Pericardium (tissue), 1 donor: ENCODE measurements around a stretch of chr5.

DNA sequence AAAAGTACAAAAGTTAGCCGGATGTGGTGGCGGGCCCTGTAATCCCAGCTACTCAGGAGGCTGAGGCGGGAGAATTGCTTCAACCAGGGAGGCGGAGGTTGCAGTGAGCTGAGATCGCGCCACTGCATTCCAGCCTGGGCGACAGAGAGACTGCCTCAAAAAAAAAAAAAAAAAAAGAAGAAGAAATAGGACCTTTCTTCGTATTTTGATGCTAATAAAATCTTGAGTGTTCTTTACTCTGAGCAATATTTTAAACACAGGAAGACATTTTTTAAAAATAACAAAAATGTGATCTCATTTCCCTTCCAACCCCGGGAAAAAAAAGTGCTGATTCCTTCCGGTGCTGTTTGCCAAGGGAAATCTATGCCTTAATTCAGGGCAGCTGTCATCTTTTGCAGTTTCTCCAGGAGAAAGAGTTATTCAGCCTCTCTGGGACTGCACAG lies 292.0 kb upstream of the IRX1 start:
- RRBS = no CpG with 5 or more reads among the region's 10 CpGs

GRCh38 chr5:3311467-3311826 lies 284.2 kb upstream of the IRX1 start:
- RRBS = no CpG with 5 or more reads among the region's 7 CpGs

GRCh38 chr5:3594484-3595506 lies 837 bp upstream of the IRX1 start:
- RRBS = 3% methylated on average over 49 of the region's 104 CpGs

DNA sequence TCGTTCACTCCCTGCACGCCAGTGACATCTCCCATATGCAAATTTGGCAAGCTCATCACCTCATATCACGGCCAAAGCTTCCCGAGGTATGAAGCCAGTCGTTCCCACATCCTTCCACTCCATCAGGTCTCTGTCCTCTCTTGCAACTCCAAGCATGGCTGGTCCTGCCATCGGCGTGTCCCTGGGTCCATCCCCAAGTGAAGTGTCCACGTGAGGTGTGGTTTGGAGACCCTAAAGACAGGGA lies 238.6 kb upstream of the ADAMTS16 start:
- RRBS = no CpG with 5 or more reads among the region's 8 CpGs

DNA sequence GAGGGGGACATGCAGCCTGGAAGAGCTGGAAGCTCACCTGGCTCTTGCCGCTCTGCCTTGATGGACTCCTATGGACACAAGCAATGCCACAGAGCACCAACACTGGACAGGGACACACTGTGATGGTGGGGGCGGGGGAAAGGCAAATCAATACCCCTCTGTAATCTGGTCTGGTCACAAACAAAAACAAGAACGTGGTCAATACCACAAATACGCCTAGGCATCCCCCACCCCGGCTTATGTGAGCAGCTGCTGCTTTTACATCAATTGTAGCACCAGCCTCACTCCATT lies 29.6 kb upstream of the ICE1 start:
- RRBS = no CpG with 5 or more reads among the region's 5 CpGs

- RRBS = no CpG with 5 or more reads among the region's 1 CpG
Observed at GRCh38 chr5:5440901-5441240, 18.4 kb downstream of the ICE1 start.

- RRBS = no CpG with 5 or more reads among the region's 8 CpGs
Observed at GRCh38 chr5:5463071-5463686, 40.7 kb downstream of the ICE1 start.

DNA sequence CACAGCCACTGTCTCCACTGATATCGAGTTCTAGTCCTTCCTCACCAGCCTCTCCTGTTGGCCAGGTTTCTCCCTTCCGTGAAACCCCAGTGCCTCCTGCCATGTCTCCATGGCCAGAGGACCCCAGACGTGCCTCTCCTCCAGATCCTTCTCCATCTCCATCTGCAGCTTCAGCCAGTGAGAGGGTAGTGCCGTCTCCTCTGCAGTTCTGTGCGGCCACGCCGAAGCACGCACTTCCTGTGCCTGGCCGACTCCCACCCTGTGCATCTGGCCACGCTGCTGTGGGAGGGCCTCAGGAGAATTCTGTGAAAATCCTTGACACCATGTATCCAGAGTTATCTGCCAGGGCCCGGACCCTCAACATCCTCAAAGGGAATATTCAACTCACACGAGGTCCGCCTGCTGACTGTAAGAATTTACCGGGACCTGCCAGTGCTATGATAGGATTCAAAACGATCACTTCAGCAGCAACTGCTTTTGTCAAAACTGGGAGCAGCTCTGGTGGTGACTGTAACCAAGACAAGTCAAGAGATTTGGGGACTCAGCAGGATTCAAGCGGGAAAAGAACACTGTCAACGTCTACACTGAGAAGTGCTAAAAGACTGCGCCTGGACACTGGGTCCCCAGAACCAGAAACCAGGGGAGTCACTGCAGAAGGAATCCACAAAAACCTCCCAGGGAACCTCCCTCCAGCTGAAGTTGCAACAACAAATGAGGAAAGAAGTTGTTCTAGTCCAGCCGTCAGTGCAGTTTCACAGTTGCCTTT lies 42.0 kb downstream of the ICE1 start:
- RRBS = 89% methylated on average over 4 of the region's 19 CpGs

DNA sequence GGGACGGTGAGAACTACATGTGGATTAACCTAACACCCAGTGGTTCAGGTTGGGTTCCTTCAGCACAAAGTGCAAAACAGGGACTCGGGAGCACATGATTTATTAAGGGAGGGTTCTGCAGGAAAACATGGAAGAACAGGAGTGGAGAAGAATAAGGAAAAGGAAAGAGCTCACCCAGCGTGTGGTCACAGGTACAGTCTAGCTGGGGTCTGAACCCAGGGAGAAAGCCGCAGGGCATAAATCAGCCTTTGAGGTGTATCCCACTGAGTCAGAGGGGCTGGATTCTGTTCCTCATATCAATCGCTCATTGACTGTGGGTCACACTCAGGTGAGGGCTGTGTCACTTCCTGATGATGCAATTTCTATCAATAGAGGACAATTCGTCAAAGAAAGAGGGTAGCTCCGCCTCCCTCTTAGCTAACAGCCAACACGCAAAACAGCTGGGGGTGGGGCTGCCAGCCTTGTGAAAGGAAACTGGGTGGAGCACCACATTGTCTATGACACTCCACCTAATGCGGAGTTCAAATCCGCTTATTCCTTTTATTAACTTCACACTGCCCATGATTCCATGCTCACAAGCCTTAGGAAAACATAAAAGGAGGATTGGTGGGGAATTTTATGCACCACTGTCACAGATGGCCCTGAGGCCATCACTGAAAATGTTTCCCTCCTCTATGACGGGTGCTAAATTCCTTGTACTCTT lies 176.1 kb downstream of the ICE1 start:
- RRBS = no CpG with 5 or more reads among the region's 11 CpGs

DNA sequence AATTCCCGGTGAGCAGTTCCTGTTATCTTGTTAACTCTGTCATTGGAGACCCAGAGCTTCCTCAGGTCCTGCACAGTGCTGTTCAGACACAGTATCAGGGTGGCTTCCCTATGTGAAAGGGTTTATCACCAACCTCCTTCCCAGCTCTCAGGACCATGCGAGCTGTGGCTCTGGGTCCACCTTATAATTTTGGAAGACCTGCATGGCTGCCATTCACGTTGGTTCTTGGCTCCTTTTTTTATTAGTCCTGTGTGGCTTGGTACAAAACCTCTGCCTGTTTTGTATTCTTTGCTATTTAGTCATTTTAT lies 211.8 kb downstream of the ICE1 start:
- RRBS = no CpG with 5 or more reads among the region's 3 CpGs

DNA sequence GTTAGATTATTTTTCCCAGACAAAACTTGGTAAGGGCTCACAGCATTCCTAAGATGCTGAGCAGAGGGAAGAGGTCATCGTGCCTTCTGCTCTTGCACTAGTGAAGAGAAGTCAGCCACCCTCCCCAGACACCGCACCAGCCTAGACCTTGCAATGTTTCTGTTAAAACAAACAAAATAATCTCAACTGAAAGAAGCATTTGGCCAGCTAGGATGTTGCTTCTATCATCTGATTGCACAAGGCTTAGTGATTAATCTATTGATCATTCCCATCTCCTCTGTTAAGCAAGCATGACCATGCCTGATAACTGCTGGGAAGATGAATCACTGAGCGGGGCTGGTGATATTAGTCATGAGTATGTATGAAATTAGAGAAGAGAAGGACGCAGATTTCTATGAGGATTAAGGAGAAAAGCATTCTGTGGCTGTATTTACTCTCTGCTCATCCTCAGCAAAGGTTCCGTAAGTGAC lies 219.4 kb downstream of the MED10 start:
- RRBS = no CpG with 5 or more reads among the region's 5 CpGs

GRCh38 chr5:6449042-6449679 lies 502 bp downstream of the UBE2QL1 start:
- RRBS = 5% methylated on average over 8 of the region's 51 CpGs

DNA sequence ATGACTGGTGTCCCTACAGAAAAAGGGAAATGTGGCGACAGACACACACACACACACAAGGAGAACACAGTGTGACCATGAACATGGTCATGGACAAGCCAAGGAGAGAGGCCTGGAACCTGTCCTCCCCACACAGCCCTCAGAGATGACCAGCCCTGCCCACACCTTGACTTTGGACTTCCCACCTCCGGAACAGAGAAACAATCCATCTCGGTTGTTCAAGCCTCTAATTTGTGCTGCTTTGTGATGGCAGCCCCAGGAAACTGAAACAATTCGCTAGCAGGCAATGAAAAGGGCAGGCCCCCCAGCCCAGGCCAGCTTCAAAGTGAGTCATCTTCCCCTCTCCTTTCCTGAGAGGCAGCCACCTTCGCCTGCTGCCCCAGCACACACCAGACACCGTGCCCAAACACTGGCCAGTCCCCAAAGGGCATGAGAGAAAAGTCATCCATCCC lies 47.7 kb downstream of the NSUN2 start:
- RRBS = no CpG with 5 or more reads among the region's 6 CpGs

DNA sequence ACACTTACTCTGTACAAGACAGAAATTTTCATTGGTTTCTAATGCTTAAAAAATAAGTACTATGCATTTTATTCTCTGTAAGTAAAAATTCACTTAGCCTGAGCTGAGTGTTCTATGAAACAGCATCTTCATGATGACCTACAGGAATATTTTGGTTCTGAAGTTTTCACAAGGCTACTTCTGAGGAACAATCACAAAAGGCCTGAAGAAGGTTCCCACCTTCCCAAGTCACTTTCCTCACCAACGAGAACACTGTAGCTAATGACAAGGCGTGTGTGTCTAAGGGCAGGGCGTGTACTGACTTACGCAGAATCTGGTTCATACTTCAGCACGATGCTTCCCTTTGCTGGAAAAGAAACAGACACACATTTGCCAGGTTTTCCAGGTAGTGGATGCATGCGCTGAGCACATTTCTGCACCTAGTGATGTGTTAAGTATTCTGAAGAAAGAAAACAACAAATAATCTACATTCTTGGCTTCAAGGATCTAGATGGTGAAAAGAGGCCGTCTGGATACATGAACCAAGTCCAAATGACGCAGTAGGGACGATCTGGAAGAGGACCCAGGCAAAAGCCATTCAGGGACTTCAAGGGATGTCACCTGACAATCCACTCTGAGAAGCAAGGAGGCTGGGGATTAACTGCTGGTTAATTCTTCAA lies 30.6 kb downstream of the NSUN2 start:
- RRBS = no CpG with 5 or more reads among the region's 9 CpGs

DNA sequence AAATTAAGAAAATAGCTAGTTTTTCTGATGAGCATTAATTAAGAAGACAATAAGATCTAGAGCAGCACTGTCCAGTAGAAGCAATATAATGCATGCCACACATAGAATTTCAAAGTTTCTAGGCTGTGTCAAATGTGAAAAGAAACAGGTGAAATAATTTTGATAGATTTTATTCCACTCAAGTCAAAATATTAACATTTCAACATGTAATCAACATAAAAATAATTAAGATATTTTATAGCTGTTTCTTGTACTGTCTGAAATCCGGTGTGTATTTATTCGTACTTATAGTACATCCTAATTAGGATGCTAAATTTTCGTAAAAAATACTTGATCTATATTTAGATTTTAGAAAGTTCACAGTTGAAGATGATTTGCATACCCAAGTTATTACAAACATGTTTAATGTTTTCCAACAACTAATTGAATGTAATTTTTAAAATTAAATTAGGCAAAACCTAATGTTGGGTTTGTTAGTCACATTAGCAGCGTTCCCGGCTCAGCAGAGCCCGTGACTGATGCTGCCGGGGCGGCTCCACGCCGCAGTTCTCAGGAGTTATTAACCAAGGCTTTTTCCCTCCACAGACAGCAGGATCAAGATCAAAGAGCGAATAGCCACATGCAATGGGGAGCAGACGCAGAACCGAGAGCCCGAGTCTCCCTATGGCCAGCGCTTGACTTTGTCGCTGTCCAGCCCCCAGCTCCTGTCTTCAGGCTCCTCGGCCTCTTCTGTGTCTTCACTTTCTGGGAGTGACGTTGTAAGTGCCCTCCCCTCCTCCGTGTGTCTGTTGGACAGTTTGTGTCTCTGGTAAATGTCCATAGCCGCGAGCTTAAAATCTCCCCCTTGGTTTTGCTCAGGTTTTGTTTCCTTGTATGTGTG lies 36.8 kb downstream of the TENT4A start:
- RRBS = no CpG with 5 or more reads among the region's 21 CpGs

DNA sequence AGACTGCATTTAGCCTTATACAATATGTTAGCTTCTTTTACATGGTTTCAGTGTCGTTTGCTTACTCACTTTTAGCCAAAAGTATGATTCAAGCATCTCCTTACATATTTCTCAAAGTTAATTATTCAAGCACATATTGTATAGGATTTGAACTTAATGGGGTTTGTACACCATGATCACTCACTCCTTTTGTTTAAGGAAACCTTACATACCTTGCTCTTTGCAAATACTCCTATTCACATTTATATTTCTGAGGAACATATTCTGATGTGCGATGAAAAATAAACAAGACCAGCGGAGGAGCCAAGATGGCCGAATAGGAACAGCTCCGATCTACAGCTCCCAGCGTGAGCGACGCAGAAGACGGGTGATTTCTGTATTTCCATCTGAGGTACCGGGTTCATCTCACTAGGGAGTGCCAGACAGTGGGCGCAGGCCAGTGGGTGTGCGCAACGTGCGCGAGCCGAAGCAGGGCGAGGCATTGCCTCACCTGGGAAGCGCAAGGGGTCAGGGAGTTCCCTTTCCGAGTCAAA lies 252.8 kb downstream of the TENT4A start:
- RRBS = no CpG with 5 or more reads among the region's 19 CpGs

- RRBS = no CpG with 5 or more reads among the region's 3 CpGs
Observed at GRCh38 chr5:7250495-7251120, 145.3 kb upstream of the ADCY2 start.

DNA sequence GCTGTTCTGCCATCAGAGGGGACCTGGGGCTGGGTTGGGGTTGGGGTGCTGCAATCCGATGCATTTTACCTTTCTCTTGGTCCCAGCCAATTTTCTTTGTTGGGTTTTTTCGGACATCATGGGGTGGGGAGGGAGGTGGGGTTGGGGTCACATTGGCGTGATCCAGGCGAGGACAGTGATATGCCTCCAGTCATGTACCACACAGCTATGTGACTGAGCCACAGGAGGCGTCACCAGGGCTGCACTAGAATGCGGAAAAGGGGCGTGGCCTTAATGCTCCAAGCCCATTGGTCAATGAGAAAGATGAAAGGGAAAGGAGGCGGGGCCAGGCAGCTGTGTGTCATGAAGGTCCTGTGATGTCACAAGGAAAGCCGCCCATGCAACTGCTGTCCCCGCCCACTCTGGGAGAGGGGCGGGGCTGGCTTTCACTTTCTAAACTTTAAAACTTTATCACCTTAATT lies 89.5 kb upstream of the ADCY2 start:
- RRBS = no CpG with 5 or more reads among the region's 11 CpGs

DNA sequence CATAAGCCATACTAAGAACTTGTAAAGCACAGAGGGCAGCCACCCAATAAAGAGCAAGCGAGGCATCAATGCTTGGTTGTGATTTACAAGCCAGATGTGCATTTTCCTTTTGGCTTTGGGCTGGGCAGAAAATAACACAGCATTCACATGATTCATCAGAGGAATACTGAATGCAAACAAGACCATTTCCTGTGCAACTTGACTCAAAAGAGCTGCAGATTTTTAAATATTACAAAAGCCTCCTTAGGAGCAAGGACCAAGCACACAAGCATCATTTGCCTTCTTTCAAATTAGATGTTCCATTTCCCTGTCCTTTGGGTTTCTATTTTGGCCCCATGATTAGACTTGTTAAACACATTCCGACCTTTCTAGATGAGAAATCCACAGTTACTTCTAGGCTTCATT lies 207.9 kb downstream of the SEMA5A start:
- RRBS = no CpG with 5 or more reads among the region's 2 CpGs

GRCh38 chr5:9484008-9484529 lies 61.8 kb downstream of the SEMA5A start:
- RRBS = no CpG with 5 or more reads among the region's 4 CpGs